Glomerular endothelial cell (primary cell): ENCODE measurements around a stretch of chr9.

DNA sequence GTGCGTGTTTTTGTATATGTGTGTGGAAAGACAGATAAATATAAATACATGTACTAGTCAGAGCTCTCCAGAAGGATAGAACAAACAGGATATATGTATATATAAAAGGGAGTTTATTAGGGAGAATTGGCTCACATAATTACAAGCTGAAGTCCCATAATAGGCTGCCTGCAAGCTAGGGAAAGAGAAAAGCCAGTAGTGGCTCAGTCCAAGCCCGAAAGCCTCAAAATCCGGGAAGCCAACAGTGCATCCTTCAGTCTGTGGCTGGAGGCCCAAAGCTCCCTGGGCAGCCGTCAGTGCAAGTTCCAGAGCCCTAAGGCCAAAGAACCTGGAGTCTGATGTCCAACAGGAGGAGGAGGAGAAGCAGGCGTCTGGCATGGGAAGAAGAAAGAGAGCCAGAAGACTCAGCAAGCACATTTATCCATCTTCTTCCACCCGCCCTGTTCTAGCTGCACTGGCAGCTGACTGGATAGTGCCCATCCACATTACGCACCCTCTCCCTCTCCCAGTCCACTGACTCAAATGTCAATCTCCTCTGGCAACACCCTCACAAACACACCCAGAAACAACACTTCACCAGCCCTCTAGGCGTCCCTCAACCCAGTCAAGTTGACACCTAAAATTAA lies 213.4 kb downstream of the GAS1 start:
- RAMPAGE, long total RNA = no peak

- RAMPAGE, long total RNA = no peak
Observed at GRCh38 chr9:87513893-87514517, 16.3 kb downstream of the DAPK1 start.

DNA sequence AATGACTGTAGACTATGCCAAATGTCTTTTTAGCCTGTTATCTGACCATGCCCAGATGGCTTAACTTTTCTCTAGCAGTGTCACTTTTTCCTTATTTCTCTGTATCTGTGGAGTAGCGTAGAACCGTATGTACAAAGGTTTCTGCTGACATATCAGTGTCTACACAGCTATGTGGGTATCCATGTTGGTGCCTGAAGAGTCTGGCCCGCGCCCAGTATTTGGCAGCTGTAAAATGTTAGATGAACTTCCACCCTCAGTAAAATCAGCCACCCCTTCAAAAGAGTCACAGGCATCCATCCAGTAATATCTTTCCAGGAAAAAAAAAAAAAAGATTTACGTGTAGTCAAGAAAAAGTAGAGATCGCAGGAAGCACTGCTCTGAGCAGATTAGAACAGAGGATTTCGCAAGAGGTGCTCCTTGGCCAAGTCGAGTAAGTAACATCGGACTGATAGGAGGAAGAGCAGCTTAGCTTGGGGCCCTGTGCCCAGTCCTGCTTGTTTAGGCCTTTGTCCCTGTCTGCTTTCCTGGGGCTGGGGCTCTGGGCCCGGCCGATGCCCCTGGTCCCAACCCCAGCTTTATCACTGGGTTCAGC lies 21.0 kb downstream of the DAPK1 start:
- RAMPAGE, long total RNA = no peak

DNA sequence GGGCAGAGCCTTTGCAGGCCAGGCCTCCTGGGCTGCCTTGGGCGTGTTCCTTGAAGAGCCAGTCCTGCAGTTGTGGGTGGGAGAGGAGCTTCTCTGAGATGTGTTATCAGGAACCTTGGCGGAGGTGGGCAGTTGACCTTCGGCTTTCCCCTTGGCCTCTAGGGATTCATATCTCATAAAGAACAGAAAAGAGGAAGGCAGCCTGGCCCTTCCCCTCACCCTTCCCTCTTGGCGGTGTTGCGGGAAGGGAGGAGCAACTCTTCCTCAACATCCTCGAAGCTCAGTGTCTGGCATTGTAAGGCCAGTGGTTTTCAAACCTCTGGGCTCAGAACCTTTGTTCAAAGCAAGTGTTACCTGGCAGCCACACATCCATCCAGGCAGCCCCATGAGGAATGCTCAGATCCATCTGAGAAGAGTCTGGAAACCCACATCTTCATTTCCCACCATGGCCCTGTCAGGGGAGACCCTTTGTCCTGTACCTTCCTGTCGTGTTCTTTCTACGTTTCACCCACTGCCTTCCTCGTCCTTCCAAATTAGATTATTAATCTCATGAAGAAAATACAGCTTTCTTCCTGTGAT lies 59.3 kb downstream of the DAPK1 start:
- RAMPAGE, long total RNA = no peak

DNA sequence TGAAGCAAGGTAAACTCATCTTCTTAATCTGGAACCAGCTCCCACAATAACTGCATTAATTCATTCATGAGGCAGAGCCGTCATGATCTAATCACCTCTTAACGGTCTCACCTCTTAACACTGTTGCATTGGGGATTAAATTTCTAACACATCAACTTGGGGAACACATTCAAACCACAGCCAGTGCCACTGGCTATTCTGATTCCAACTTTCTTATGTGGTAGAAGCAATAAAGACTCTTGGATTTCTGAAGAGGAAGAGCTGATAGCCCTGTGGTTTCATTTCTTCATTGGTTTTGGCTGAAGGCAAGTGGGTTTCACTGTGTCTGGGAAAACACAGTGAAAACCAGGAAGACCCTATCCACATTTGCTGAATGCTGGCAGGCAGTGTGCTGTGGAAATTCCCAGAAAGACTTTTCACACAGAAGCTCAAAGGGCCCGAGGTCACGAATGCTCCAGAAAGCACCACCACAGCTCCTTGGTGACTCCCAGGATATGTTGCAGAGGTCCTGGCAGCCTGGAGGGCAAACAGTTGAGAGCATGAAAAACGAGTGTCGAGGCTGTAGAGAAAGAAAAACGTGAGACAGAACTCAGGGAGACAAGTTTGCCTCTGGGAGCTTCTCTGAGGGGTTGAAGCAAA lies 67.1 kb downstream of the DAPK1 start:
- RAMPAGE, long total RNA = no peak

GRCh38 chr9:87730247-87730667 lies 4.3 kb downstream of the CTSL start:
- RAMPAGE, long total RNA = no peak

GRCh38 chr9:87792660-87794047 lies 67.2 kb downstream of the CTSL start:
- RAMPAGE, long total RNA = no peak

DNA sequence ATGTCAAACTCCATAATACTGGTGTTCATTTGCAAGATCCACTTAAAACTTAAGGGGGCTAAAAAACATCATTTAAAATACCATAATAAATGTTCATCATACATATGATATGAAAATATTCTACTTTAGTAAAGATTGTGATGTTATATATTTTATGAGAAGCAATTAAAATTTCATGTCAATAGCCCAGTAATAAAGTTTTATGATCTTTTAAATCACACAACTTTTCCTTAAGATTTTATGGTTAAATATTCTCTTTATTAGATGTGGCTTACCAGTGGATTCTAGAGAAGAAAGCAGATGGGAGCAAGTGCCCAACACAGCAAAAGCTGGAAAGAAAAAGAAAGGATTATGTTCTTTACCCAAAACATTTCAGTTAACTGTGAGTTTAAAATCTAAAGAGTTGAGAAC lies 22.3 kb upstream of the ENSG00000283205 start:
- RAMPAGE, long total RNA = no peak

DNA sequence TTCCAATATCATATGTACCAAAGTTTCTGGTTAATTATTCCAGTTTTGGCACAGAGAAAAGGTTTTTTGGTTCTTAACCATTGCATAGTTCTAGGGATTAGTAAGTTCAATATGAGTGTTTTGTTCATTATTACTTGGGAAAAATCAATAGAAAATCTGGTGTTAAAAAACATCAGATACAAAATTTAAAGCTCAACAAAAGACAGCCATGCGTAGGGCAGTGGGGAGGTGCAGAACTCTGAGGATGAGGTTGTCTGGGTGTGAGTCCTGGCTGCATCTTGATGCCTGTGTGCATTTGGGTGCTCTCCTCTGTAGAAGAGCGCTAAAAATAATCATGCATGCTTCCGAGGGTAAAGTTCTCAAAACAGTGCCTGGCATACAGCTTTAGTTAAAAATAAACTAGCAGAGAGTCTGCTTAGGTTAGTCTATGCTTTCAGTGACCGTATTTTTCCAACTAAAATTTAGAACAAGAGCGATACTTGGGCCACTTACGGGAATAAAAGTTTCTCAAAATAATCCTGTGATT lies 55.4 kb upstream of the SPATA31C2 start:
- RAMPAGE, long total RNA = no peak

- RAMPAGE, long total RNA = no peak
Observed at GRCh38 chr9:88392508-88393110, 4.4 kb downstream of the SPIN1 start.

DNA sequence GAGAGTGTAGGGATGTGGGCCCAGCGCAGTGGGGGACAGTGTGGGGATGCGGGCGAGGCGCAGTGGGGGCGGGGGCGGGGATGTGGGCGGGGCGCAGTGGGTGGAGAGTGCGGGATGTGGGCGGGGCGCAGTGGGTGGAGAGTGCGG lies 218 bp upstream of the NXNL2 start:
- RAMPAGE, long total RNA = no peak

GRCh38 chr9:88694681-88695090 lies 159.7 kb downstream of the NXNL2 start:
- RAMPAGE, long total RNA = no peak

DNA sequence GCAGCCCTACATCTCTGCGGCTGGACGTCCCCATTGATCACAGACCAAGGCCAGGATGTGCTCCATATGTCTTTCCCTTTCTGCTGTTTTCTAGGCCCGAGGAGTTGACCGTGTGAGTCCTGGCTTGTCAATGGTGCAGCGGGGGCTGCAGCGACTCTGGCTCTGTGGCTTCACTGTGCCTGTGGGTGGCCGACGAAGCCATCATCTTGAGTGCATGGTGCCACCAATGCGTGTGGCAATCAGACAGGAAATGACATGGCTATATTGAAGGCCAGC lies 67.8 kb upstream of the S1PR3 start:
- RAMPAGE, long total RNA = no peak

DNA sequence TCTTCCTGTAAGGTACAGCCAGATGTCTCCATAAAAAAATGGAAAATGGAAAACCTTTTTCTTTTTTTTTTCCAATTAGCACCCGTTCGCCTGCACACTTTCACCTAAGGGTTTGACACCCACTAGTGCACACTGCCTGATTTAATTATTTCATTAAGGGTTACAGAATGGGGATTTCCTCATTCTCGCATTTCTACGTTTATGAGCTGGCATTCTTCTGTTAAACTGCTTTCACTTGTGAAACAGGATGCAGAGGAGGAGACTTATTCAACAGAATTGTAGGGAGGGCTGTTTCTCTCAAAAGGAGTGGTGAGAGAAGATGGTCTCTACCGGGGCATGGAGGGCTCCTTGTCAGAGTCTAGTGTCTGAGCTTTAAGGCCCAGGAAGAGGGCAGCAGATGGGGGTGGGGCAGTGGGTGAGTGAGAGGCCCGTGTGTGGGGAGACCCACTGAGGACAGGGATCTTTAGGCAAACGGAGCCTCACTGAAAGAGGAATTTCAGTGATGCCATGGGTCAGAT lies 2.1 kb upstream of the S1PR3 start:
- RAMPAGE, long total RNA = no peak

DNA sequence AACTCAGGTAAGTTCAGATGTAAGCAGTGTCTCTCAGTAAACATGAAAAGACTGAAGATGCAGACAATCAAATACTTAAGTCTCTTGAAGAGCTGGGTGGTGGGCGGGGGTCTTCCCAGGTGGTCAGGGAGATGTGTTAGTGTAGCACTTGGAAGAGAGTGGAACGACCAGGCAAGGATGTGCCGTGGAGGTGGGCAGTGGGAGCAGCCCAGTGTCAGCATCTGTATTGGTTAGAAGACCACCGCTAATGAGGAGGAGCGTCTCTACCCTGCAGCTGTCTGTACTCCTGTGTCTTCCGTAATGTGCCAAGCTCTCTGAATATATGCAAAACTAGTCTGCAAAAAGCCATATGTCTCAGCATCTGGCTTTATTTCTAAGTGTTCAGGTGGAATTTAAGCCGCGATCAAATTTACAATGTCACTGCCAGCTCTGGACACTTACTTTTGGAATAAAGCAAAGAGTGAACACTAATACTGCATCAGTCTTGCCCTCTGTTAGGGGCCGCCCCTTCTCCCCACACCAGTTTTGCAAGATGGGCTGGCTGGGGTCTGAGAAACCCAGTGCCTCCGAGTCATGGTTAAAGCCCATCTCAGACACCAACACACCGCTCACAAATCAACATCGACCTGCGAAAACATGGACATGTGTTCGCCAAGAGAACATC lies 4.5 kb downstream of the S1PR3 start:
- RAMPAGE, long total RNA = no peak

DNA sequence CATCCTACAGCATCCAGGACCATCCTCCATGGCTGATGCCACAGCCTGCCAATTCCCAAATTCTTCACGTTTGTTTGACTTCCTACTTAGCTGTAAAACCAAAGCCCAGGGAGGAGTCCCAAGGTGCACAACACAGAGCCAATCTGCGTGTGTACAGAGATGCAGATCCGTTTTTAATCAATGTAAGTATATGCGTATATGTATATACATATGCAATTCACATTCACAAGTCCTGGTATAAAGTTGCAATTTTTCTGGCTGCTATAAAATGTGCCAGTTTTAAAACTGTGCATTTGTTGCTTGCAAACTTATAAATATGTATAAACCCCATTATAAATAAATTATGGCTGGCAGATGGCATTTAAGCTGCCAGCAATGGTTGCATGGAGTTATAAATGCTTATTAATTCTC lies 16.6 kb downstream of the S1PR3 start:
- RAMPAGE, long total RNA = no peak

- RAMPAGE, long total RNA = no peak
Observed at GRCh38 chr9:89021186-89021725, 30.0 kb downstream of the S1PR3 start.

GRCh38 chr9:89282922-89283497 lies 28.0 kb upstream of the CKS2 start:
- RAMPAGE, long total RNA = no peak

DNA sequence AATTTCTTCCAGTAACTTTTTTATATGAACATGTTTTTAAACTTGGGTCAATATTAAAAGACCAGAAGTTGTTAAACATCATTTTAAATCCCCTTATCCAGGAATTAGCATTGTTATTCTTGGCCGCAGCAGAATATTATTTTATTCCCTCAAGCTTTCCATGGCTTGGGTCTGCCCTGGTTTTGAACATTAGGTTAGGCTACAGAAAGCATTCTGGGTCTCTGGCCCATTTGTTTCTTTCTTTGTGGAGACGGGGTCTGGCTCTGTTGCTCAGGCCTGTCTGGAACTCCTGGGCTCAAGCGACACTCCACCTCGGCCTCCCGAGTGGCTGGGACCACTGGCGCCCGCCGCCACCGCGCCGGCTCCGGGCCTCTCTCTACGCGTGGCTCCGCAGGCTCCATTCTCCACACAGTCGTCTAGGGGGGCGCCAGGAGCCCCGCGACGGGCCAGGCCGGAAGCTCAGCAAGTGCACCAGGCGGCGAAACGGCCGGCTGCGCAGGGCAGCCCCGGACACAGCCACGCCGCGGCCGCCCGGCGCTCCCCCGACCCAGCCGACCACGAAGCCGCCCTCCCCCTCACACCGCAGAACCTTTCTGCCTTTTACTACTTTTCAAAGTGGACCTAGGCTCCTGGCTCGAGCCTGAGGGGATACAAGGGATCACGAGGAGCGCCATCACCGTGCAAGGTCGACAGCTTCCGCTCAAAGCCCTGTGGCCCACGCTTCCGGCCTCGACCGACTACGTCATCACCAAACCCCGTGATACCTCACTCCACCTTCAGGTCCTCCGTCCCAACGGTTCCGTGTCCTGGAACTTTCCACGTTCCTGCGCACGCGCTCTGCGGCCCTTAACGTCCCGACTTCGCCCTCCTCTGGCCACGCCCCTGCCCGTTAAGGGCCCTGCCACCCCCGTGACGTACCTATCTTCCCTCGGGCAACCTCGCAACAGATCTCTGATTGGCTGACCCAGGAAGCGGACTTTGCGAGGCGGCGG lies 606 bp upstream of the CKS2 start:
- RAMPAGE, long total RNA = no peak

- RAMPAGE, long total RNA = no peak
Observed at GRCh38 chr9:89477361-89477784, 20.5 kb downstream of the SEMA4D start.